ENCODE measurements around a stretch of chr9.

- PRO-cap: no peak
- RAMPAGE, long total RNA, 3 experiments: no peak in any of the 3 experiments
Observed at GRCh38 chr9:128580847-128581191, 28.4 kb downstream of the SPTAN1 start.

DNA sequence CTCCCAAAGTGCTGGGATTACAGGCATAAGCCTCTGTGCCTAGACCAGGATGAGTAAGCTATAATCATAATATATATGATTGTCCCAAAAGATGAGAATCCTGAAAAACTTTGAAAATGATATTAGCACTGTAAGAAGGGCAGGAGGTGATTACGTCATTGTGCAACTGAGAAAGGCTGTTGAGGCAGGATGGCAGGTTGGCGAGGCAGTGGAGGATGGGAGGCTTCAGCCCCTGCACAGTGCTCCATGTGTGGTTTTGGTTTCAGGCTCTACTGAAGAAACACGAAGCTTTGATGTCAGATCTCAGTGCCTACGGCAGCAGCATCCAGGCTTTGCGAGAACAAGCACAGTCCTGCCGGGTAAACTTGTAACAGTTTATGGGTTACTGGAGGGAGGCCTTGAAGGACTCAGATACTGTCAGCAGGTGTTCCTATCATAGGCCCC lies 35.0 kb downstream of the SPTAN1 start:
- PRO-cap: no peak
- RAMPAGE, long total RNA, 3 experiments: no peak in any of the 3 experiments

GRCh38 chr9:128628378-128628889 lies 28.2 kb downstream of the DYNC2I2 start:
- PRO-cap: no peak
- RAMPAGE, long total RNA, 3 experiments: no peak in any of the 3 experiments

GRCh38 chr9:128629865-128630685 lies 26.6 kb downstream of the DYNC2I2 start:
- PRO-cap: no peak
- RAMPAGE, long total RNA, 3 experiments: no peak in any of the 3 experiments

GRCh38 chr9:128690153-128690815 lies 1.3 kb downstream of the SET start:
- PRO-cap: no peak
- RAMPAGE, long total RNA, 3 experiments: no peak in any of the 3 experiments

GRCh38 chr9:128720274-128720732 lies 3.6 kb downstream of the ZDHHC12 start:
- PRO-cap: no peak
- RAMPAGE, long total RNA, 3 experiments: no peak in any of the 3 experiments

DNA sequence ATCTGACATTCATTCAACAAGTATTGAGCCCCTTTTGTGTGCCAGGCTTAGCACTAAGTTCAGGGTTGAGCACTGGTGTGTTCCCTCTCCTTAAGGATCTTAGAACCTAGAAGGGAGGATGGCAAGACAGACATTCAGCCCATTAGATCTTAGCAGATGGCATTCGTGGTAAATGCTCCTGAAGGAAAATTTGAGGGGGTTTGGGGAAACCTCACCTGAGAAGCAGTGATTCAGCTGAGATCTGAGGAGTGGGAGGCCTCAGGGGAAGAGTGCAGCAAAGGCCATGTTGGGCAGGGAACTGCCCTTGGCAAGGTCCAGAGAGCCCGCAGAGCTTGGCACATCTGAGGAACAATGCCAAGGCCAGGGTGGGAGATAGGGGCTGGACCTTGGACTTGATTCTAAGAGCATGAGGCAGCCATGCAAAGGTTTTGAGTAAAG lies 5.8 kb downstream of the TBC1D13 start:
- PRO-cap: no peak
- RAMPAGE, long total RNA, 3 experiments: start-site peak on the plus strand in 1 of 3 experiments, centred at position 172 of the sequence, 15 reads per replicate

- PRO-cap: no peak
- RAMPAGE, long total RNA, 3 experiments: no peak in any of the 3 experiments
Observed at GRCh38 chr9:128824058-128824643, 5.4 kb downstream of the SPOUT1 start.

GRCh38 chr9:128863755-128863954 lies 18.1 kb downstream of the KYAT1 start:
- PRO-cap: no peak
- RAMPAGE, long total RNA, 3 experiments: no peak in any of the 3 experiments

GRCh38 chr9:129014525-129015052 lies 13.5 kb downstream of the SH3GLB2 start:
- PRO-cap: no peak
- RAMPAGE, long total RNA, 3 experiments: no peak in any of the 3 experiments

DNA sequence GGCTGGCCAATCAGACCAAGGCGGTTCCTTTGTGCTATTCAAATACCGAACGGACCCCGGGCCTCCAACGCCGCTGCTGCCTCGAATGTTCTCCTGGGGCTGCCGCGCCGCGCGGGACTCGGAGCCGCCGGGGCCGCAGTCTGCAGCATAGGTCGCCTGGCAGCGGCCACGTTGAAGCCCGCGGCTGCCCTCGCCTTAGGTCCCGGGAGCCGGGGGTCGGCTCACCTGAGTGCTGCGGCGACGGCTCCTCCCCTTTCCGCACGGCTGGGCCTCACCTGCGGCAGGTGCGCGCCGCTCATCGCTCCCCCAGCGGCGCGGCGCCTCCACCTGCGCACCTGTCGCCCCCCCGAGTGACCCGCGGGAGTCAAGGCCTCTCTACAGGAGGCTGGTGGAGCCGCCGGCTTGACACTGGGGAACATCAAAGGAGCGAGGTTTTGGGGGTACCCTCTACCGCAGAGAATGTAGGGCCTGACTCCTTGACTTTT lies 364 bp upstream of the IER5L start:
- PRO-cap: bidirectional peak, plus-strand start at position 67 of the sequence, minus-strand start outside the sequence
- RAMPAGE, long total RNA, 3 experiments: no peak in any of the 3 experiments

DNA sequence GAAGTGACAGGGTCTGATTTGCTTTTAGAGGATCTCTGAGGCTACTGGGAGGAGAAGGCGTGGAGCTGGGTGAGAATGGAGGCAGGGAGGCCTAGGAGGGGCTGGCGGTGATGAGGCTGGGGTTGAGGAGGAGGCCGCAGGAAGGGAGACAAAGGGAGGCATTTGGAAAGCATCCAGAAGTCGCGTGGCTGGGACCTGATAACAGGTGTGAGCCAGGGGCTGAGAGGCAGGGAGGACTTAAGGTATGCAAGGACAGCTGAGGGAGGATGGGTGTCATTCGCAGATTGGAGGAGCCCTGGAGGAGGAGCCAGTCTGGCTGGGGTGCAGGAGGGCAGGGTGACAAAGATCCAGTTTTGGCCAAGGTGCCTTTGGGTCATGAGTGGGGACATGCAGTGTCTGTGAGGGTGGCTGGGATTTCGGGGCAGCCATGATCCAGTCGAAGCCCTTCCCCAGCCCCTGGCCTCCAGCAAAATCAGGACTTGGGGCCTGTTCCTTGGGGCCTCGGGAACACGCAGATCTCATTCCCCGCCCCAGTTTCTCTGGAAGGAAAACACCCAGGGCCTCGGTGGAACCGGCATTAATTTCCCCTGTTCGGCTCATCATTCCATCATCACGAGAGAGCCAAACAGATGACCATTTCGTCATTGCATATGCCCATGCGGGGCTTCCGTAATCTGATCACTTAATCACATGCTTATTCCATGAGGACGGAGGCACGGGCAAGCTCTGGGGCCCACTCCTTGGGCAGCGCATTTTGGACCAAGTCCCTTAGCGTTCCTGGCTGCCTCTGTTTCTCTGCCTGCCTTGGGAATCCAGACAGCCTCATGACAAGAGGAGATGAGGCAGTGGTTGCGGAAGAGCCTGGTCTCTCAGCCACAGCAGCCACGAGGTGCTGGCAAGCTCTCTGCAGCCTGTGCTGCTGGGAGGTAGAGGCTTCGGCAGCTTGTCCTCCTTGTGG lies 64.7 kb upstream of the IER5L start:
- PRO-cap: bidirectional peak, plus-strand start at position 704 of the sequence, minus-strand start at position 468 of the sequence
- RAMPAGE, long total RNA, 3 experiments: no peak in any of the 3 experiments

DNA sequence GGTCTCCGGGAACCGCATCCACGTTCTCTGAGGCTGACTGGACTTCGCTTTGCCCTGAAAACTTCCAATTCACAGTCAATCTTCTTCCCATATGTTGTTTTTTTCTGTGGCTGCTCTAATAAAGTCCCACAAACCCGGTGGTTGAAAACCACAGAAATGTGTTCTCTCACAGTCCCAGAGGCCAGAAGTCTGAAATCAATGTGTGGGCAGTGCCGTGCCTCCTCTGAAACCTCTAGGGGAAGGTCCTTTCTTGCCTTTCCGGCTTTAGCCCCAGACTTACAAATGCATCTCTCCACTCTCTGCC lies 93.0 kb upstream of the IER5L start:
- PRO-cap: no peak
- RAMPAGE, long total RNA, 3 experiments: no peak in any of the 3 experiments

DNA sequence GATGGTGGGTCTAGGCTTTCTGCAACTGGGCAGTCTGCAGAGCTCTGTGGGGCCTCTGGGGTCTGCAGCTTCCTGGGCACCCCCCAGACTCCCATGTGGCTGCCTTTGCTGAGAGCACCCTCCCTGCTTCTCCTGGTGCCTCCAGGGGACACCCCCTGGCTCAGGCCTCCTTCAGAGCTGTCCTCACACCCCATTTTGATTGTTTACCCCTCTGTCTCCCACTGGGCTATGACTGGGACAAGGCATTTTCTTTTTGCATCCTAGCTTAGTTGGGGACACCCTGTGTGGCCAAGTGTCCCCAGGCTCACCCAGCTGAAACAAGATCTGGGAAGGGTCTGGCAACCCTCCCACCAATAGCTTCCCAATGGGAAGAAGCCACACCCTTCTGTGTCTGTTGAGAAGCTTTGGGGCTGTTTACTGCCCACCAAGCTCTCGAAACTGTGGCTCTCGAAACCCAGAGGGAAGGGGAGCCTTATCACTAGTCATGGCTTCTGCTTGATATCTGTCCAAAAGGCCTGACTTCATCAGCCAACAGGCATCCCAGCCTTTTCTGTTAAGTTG lies 204.4 kb upstream of the IER5L start:
- PRO-cap: unidirectional peak, plus-strand start at position 450 of the sequence
- RAMPAGE, long total RNA, 3 experiments: no peak in any of the 3 experiments

DNA sequence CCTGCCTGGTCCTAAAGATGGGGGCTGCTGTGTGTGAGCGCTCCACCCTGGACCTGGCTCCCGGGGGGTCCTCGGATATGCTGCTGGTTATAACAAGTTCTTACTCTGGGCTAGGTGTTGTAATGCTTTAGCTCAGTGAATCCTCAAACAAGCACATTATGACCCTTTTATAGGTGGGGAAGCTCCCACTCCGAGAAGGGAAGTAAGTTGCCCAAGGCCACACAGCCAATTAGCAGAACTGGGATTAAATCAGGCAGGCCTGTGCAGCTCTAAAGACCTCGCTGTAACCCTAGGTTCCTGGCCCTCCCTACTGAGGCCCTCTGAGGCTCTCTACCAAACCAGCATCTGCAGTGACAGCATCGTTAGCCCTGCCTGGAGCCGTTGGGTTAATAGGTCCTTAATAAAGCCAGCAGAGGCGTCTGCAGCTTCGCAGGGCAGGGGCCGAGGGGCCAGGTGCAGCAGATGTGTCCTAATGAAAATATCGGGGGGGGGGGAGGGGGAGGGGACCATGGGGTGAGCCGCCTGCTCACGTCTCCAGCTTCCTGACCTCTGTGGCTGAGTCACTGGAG lies 204.1 kb downstream of the C9orf50 start:
- PRO-cap: no peak
- RAMPAGE, long total RNA, 3 experiments: no peak in any of the 3 experiments

DNA sequence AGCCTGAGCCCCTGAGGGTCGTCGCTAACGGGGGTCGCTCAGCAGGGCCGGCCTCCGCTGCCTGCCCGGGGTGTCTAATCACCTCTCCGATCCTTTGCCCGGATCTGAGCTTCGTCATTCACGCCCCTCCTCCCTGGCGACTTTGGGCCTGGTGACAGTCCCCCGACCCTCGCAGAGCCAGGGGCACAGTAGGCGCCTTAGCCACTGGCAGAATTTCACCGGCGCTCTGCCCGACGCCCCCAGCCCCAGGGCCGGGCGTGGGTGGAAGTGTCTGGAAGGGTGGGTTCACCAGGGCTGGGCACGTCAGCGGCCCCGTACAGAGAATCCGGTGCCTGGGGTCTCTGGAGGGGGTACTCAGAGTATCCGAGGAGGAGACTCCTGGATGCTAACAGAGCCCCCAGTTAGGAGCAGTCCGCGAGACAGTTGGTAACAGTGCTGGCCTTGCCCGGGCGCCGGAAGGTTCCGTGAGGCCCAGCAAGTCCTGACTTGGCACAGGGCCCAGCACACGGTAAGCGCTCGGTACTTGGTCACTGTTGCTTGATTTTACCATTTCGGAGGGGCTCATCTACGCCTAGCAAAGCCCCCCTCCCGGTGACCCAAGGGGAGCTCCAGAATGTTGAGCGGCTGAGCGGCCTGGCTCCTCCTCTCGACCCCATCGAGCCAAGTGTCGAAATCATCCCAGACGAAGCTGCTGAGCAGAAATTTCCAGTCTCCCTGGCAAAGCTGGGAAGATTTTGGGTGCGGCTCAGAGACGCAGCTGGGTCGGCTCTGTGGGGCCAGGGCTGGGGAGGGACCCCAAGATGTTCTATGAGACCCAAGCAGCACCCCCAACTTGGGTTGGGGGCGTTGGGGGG lies 137.5 kb downstream of the C9orf50 start:
- PRO-cap: bidirectional peak, plus-strand start at position 748 of the sequence, minus-strand start at position 539 of the sequence
- RAMPAGE, long total RNA, 3 experiments: no peak in any of the 3 experiments

DNA sequence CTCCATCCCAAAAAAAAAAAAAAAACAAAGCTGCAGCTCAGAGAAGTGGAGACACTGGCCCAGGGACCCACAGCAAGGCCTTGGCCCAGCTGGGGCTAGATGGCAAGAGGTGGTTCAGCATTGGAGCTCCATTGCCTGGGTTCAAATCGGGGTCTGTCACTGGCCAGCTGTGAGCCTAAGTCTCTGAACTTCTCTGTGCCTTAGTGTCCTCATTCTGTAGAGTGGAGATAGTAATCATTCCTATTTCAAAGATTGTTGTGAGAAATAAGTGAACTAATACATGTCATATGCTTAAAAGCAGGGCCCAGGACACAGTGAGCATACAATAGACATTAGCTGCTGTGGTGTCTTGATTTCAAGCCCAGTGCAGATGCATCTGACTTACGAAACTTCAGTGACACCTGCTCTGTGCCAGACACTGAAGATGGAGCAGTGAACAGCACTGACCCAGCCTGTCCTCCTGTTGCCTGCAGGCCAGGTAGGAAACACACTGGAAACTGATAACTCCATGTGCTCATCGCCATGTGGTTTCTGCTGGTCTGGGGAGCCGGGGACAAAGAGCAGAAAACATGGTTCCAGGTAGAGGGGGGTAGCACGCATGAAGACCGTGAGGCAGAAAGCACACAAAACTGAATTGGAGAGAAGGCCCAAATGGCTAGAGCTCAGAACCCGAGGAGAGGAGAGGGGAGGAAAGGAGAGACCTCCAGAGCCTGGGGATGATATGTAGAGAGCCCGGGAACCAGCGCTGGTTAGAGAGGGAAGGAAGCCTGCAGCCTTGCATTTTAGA lies 127.6 kb downstream of the C9orf50 start:
- PRO-cap: no peak
- RAMPAGE, long total RNA, 3 experiments: no peak in any of the 3 experiments

DNA sequence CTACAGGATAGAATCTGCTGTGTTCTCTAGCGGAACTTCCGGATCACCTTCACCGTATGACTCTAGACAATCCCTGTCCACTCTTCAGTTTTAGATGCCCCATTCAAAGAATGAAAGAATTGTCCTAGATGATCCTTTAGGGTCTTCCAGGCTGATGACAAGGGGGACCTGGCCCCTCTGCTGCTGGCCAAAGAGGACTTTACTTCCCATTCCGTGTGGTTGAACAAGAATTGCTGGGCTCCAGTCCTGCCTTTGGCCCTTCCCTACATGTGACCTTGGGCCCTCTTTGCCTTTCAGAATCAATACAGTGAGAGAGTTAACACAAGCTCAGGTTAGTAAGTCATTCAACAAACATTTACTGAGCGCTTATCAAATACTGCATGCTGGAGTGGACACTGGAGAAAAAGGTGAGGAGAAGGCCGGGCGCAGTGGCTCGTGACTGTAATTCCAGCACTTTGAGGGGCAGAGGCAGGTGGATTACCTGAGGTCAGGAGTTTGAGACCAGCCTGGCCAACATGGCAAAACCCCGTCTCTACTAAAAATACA lies 113.1 kb downstream of the C9orf50 start:
- PRO-cap: no peak
- RAMPAGE, long total RNA, 3 experiments: no peak in any of the 3 experiments

DNA sequence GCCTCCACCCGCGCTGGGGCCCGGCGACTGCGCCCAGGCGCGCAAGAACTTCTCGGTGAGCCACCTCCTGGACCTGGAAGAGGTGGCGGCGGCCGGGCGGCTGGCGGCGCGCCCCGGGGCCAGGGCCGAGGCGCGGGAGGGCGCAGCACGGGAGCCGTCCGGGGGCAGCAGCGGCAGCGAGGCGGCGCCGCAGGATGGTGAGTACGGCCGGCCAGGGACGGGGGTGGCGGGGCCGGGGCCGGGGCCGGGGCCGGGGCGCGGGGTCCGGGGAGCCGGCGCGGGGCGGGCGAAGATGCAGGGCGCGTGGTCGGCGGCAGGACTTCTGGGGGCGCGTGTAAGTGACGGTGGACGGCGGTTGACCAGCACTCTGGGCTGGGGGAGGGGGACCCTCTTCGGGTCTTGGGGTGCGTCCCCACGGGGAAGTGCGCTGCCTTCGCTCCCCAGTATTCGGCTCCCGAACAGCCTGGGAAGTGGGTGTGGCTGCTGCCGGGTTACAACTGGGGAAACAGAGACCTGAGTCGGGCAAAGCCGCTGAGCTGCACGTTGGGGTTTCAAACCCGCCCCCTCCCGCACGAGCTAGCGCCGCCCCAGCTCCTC lies 581 bp downstream of the PRRX2 start:
- PRO-cap: no peak
- RAMPAGE, long total RNA, 3 experiments: no peak in any of the 3 experiments

DNA sequence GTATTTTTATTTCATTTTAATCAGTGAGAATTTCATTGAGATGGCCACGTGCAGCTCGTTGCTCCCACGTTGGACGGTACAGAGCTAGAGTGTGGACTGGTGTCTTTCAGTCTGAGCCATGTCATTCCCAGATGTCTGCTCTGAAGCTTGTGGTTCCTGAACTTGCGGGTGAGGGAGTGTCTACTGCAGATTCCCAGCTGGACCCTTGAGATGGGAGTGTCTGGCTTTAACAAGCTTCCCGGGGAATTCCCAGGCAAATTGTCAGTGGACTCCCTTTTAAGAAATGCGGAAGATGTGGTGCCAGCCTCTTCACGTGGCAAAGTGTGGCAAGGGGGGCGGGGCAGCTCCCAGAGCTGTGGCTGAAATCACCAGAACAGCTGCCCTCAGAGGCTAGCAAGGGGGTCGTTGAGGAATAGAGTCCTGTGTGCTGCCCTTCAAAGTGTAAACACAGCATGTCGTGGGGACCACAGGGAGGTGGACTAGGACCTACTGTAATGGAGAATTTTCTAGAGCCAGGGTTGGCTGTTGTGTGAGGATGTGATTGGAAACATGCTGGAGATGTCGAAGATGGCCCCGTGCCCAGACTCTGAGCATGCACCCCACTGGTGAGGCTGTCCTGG lies 37.2 kb downstream of the PRRX2 start:
- PRO-cap: no peak
- RAMPAGE, long total RNA, 3 experiments: no peak in any of the 3 experiments